CMK (cell line): ENCODE measurements around a stretch of chr1.

DNA sequence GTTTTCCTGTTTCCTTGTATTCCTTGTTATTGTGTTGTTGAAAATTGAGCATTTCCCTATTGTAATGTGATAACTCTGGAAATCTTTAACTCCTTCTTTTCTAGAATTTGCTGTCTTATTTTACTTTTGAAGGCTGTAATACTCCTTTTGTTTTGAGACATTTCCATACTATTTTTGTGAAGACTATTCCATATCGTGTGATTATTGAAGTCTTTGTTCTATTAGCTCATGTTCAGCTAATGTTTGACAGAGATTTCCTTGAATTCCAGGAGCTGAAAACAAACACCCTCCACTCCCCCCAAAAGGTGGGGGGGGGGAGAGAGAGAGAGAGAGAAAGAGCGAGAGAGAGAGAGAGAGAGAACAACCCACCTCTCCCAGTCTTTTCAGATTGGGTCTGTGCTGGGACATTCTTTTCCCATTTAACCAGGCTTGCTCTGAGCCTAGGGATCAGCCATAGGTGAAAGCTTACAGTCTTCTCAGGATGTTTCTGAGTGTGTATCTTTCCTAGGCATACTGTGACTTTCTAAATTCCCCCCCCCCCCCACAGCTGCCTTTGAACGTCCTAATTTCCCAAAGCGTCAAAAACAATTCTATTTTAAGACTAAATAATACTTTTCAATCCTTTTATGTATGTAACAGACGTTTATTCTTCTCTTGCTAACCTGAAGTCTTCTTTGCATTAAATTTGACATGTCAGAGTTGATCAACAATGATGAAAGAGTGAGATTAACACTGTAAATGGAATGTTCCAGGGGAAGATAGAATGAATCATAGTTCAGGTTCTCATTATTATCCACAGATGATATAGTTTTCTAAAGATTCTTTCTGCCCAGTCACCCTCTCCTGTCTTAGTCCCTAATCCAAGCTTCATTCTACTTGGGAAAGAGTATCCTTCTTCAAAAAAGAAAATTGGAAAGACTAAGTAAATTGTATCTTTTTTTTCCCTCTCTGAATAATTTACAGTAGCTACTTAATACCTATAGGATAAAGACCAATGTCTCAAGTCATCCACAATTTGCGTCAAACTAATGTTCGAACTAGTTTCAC, 38.6 kb downstream of the SDCCAG8 start:
- RRBS: no CpG with 5 or more reads among the region's 7 CpGs

DNA sequence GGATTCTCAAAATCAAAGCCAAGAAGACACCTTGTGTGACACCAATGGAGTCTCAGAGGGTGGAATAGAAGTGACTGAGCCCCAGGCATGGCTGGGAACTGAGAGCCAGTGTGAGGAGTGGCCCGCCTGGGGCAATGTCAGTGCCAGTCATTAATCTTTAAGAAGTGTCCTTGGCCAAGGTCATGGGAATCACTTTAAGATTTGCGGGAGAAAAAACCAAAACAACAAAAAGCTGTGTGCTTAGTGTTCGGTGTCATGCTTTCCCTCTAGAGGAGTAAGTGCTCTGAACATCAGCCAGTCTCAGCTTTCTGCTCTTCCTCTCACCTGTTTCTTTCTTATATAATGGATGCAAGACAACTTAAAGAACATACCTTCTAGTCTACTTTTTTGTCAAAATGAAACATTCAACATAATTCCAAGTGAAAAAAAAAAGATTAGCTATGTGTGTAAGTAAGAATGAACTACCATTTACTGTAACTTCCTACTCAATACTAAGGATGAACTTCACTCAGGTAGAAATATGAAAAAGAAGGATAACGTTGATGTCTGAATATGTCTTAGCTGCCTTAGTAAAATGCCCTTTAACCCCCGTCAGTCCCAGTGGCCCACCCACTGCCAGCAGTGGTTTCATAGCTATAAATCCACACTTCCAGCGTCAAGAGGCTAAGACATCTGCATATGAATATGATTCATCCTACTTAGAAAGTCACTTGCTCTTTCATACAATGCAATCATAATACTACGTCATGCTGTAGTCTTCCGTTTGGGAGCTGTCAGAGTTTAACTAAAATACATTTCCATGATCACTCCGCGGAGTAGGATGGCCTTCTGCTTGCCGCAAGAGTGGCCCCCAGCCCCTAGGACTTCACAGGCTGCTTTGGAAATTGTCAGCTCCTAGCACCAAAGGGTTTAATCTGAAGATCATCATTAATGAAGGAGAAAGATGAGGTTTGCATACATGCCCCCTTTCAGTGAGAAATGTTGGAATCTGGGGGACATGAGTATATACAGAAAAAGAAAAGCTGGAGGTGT, 247.2 kb downstream of the SDCCAG8 start:
- RRBS: no CpG with 5 or more reads among the region's 11 CpGs

DNA sequence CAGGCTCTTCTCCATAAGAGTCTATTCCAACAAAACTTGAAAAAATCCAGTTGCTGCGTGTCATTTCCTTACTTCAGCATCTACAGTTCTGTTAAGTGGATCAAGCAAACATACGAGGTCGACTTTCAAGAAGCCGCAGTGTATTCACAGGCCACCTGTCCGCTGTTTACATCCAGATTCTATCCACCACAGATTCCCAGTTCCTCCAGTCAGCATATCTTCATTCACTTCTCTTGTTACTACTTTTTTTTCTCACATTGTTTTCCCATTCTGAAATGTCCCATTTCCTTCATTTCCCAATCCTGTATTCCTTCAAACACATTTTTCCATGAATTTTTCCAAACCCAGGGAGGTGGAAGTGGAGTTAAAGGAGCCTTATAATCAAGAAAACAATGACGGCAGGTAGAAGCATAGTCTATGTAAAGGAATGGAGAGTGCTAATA, 281.8 kb downstream of the SDCCAG8 start:
- RRBS: no CpG with 5 or more reads among the region's 6 CpGs

GRCh38 chr1:243595519-243595814, 254.6 kb downstream of the AKT3 start:
- RRBS: no CpG with 5 or more reads among the region's 5 CpGs

- RRBS: no CpG with 5 or more reads among the region's 2 CpGs
These were observed 144.0 kb downstream of the AKT3 start for GRCh38 chr1:243706063-243706439.

DNA sequence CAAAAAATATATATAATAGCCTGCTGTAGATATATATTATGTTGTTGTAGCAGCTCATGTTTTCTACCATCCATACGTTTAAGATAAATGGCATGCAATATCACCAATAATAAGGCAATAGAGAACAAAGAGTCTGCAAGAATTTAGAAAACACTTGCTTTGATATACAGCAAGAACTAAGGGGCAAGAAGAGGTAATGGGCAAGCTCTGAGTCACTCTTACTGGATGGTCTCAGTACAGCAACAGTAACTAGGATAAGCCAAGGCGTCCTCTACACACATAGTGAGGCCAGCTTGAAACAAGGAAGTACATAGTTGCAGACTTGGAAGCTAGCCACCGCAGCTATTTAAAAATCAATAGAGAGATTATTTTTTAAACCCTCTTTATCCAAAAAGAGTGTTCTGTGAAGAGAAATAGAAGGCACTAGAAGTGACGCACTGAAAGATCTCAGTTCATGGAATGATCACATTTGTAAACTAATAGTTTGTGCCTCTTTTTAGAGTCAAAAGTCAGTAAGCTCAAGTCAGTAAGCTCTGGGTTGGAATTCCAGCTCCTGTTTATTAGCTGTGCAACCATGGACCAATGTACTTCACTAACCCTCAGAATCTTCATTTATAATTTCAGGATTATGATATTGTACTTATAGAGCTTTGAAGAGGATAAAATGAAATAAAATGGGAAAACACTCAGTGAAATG, 118.7 kb downstream of the AKT3 start:
- RRBS: no CpG with 5 or more reads among the region's 4 CpGs

GRCh38 chr1:243927096-243927361, 77.0 kb upstream of the AKT3 start:
- RRBS: no CpG with 5 or more reads among the region's 2 CpGs

GRCh38 chr1:244099319-244100085, 48.4 kb downstream of the ZBTB18 start:
- RRBS: no CpG with 5 or more reads among the region's 20 CpGs

DNA sequence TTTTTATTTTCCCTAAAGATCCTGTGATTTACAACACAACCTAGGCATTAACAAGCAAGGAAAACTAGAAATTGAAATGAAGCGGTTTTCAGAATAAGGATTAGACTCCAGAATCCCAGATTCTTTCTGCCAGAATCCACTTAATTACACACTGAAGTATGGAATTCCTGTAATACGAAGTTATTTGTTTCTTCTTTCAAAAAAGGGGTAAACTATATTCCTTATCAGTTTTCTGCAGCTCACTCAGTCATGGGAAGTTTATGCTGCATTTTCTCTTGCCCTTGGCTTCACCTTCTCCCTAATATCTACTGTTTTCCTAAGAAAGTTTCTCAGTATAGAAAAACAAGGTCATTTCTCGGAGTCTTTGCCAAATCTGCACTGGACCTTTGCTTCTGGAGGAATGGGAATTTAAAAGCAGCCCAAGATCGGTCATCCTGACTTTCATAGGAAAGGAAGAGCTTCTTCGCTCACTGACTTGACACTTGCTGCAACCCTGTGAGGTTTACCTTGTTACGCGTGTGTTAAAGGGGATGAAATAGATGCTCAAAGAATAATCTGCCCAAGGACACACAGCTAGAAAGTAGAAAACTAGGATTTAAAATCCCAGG, 51.5 kb upstream of the C1orf100 start:
- RRBS: no CpG with 5 or more reads among the region's 7 CpGs

DNA sequence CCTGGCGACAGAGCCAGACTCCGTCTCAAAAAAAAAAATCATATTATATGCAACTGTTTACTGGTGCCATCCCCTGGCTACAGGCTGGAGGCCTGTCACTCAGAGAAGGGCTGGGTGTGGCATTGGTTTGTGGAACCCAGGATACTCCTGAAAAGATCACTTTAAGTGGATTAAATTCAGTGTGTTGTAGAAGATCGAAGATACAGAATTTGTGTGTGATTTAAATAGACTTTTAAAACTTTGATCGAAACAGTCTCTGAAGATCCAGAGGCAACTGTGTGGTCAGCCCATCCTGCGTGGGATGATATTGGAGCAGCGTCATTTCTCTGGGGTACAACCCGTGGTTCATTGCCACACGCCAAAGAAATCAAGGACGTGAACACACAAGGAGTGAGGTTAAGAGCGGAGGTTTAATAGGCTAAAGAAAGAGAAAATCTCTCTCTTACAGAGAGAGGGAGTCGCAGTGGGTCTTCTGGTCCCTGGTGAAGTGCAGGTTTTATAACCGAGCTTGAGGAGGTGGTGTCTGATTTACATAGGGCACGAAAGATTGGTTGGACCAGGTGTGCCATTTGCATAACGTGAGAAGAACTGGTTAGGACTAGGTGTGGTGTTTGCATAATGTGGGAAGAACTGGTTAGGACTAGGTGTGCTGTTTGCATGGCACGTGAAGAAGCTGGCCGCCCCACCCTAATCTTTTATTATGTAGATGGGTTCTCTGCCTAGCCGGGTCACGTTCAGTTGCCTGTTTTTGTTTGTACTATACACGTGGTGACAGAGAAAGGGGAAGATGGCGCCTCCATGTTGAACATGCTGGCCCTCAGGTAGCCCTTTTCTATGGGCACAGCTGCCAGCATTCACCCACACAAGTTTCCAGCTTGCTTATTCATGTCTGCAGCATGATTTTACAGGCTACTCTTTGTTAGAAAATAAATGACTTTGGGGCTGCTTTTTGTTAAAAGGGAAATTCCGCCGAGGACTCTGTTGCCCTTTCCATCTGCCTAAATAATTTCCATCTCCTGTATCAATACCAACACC, 17.0 kb downstream of the C1orf100 start:
- RRBS: no CpG with 5 or more reads among the region's 22 CpGs

GRCh38 chr1:244835996-244836911, 796 bp downstream of the COX20 start:
- RRBS: no CpG with 5 or more reads among the region's 13 CpGs

- RRBS: no CpG with 5 or more reads among the region's 7 CpGs
These were observed 10.4 kb downstream of the HNRNPU start for GRCh38 chr1:244853568-244854786.

GRCh38 chr1:244862399-244862756, 2.0 kb downstream of the HNRNPU start:
- RRBS: no CpG with 5 or more reads among the region's 10 CpGs

DNA sequence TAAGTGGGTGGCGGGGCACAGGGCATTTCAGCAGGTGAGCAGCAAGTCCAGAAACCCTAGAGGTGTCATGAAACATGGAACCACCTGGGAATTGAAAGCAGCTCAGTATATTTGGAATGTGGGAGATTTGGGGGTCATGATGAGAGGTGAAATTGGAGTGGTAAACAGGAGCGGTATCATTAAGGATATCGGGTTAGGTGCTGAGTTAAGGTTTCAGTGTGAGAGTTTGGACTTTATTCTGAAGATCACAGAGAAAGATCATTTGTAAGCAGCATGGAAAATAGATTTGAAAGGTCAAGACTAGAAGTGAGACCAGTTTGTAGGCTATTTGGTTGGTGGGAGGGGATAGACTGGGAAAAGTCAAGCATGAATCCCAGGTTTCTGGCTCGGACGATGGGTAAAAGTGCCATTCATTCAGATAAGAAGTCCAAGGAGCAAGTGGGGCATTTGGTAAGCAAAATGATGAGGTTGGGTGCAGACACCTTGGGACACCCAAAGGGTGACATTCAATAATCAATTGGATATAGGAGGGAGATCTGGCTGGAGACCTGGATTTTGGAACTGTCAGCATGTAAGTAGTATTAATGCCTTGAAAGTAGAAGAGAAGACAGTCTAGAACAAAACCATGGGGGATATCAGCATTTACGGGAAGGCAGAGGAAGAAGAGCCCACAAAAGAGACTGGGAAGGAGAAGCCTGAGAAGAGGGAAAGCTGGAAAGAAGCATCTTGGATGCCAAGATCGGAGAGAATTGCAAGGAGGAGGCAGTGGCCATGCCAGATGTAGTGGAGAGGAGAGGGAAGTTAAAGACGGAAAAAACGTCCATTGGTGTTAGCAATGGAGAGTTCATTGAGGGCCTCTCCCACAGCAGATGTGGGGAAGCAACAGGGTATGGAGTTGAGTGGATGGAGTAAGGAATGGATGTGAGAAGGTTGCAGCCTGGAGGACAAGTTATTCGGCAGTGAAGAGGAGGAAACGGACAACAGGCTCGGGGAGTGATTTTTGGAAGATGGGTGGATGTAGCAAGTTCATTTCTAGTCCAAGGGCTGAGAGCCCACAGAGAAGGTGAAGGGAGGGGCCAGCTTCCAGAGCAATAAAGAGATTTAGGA, 65.7 kb upstream of the KIF26B start:
- RRBS: no CpG with 5 or more reads among the region's 12 CpGs

DNA sequence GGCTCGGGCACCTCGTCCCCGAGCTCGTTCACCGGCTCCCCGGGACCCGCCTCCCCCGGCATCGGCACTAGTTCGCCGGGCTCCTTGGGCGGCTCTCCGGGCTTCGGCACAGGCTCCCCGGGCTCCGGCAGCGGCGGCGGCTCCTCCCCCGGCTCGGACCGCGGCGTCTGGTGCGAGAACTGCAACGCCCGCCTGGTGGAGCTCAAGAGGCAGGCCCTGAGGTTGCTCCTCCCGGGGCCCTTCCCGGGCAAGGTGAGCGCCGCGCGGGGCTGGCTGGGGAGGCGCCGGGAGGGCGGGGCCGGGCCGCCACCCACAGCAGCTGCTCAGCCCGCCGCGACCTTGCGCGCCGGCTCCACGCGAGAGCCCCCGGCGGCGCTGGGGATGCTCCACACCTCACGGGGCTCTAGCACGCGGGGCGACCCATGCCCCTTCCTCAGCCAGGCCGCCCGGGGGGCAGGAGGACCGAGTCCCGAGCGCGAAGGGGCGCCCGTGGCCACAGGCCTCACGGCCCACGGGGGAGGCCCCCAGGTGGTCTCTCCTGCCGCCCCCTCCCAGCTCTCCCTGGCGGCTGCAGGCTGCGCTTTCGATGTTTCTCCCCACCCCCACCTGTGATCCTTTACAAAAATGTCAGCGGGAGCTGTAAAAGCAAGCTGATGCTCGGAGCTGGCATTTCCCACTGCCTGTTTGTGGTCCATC, 1.8 kb downstream of the KIF26B start:
- RRBS: 37% methylated on average over 29 of the region's 69 CpGs

- RRBS: no CpG with 5 or more reads among the region's 4 CpGs
These were observed 62.0 kb downstream of the KIF26B start for GRCh38 chr1:245216813-245217135.

- RRBS: no CpG with 5 or more reads among the region's 8 CpGs
These were observed 444.5 kb downstream of the KIF26B start for GRCh38 chr1:245599300-245599673.

DNA sequence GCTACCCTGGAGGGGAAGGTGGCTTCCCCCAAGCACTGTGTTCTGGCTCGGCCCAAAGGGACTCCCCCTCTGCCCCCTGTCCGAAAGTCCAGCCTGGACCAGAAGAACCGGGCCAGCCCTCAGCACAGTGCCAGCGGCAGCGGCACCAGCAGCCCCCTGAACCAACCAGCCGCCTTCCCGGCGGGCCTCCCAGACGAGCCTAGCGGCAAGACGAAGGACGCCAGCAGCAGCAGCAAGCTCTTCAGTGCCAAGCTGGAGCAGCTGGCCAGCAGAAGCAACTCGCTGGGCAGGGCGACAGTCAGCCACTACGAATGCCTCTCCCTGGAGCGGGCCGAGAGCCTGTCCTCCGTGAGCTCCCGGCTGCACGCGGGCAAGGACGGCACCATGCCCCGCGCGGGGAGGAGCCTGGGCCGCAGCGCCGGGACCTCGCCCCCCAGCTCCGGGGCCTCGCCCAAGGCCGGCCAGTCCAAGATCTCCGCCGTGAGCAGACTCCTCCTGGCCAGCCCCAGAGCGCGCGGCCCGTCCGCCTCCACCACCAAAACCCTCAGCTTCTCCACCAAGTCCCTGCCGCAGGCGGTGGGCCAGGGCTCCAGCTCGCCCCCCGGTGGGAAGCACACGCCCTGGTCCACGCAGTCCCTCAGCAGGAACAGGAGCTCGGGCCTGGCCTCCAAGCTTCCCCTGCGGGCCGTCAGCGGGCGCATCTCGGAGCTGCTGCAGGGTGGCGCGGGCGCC, 533.1 kb downstream of the KIF26B start:
- RRBS: 97% methylated on average over 15 of the region's 54 CpGs

DNA sequence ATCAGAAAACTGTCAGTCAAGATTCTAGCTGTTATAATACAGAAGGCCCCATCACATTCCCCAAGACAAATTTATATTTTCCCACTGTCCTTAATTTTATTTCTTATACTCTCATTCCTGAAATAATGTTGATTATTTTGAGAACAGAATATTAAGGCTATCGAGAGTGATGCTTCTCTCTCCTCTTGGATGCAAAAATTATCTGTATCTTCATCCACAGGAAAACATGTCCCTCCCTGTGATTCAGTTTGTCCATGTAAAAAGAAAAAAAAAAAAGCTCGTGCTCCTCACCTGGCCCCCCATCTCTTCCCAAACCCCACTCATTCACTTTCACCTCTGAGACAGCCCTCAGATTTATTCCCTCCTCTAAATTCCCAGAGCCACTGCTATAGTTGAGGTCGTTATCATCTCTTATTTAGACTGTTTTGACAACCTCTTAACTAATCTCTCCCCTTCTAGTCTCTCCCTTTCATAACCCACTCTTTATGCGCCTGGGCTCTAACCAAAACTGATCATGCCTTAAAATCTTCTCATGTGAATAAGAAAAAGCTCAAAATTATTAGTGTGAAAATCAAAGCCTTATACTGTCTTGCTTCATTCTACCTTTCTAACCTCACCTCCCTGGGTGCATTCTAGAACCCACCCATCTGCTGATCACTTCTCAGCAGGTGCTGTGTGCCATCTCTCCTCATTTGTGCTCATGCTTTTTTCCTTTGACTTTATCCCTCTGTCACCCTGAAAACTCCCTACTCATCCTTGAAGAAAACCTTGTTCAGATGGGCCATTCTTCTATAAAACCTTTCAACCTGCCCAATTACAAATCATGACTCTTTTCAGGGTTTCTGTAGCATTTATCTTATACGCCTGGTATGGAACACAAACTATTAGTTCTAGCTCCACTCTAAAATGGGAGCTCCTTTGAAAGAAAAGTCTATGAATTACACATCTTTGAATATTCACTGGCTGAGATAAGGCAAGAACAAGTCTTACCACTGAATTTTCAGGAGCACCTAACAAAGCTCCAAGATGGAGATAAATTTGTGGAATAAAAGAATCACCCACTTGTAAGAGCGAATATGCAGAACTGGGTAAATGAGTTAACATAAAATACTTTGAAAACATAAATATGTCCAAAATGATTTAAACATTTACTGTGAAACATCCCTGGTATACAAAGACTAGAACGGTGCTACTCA, 403.5 kb downstream of the SMYD3 start:
- RRBS: no CpG with 5 or more reads among the region's 7 CpGs

GRCh38 chr1:246244675-246245276, 262.3 kb downstream of the SMYD3 start:
- RRBS: no CpG with 5 or more reads among the region's 4 CpGs